T47D (cell line): ENCODE results near the gene RERE.

- RRBS: no CpG with 5 or more reads among the region's 11 CpGs
Measured at GRCh38 chr1:8137748-8138364, 111.7 kb upstream of the ERRFI1 start.

- RRBS: no CpG with 5 or more reads among the region's 13 CpGs
Measured at GRCh38 chr1:8323660-8324207, 5.8 kb downstream of the SLC45A1 start.

DNA sequence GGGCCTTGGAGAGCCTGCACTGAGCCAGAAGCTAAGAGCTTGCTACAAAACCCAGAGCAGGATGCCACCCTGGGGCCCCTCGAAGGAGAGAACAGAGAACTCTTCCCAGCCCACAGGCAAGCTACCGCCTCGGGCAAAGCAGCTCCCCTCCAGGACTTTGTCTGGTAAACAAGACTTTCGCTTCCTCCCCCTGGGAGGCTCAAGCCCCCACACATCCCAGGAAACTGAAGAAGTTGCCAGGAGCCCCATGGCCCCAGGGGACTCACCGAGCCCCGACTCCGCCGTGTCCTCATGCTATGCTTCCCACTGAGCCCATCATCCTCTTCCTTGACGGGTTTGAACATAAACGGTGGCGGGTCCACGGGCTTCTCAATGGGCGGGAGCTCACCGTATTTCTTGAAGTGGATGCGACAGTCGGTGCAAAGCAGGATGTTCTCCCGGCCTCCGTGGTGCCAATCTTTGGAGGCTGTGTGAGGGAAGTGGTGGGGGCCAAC, 45.9 kb downstream of the SLC45A1 start:
- RRBS: no CpG with 5 or more reads among the region's 18 CpGs

GRCh38 chr1:8370885-8371658, 53.2 kb downstream of the SLC45A1 start:
- RRBS: no CpG with 5 or more reads among the region's 8 CpGs

DNA sequence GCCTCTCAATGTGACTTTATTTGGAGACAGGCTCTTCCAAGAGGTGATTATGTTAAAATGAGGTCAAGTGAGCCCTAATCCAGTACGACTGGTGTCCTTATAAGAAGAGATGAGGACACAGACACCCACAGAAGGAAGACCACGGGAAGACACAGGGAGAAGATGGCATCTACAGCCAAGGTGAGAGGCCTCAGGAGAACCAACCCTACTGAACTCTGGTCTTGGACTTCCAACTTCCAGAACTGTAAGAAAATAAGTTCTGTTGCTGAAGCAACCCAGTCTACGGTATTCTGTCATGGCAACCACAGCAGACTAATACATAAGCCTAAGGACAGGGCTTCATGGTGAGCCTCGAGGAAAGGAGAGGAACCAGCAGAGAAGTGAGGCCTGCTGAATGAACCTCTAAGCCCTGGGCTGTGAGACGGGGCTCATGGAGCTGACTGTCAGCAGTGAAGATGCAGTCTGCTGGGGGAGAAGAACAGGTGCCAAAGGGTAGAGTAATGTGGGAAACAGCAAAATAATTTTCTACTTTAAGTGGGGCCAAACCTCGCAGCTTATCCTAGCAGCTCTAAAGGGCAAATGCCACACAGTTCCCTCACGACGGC, 60.6 kb downstream of the SLC45A1 start:
- RRBS: no CpG with 5 or more reads among the region's 8 CpGs

- RRBS: no CpG with 5 or more reads among the region's 5 CpGs
Measured at GRCh38 chr1:8438422-8438841, 120.5 kb downstream of the SLC45A1 start.

GRCh38 chr1:8626360-8626959, 191.0 kb downstream of the RERE start:
- RRBS: no CpG with 5 or more reads among the region's 3 CpGs

DNA sequence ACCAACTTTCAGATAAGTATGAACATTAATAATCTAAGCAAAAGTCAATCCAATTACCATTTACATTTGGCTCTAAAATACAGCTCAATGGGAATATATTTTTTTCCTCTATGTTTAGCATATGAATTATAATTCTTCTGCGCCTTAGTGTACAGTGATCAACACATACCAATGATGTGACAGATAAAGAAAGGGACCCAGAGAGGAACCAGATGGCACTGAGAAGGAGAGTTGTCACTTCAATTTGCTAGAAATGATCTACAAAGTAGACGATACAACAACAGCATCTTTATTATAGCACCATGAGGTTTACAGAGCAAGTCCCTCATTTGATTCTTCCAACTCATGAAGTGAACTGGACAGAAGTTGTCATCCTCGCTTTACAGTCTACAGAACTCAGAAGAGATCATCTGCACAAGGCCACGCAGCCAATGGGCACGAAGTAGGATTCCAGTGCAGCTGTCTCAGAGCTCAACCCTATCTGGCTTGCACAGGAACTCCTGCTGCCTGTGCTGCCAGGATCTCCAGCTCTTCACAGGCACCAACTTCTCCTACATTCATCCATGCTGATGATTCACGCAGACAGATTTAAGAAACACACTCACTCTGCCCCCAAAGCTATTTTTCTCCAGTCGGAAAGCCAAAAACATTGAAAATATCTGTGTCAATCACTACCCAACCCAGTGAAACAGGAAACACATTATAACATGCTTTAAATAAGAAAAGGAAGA, 157.2 kb downstream of the RERE start:
- RRBS: no CpG with 5 or more reads among the region's 7 CpGs

- RRBS: no CpG with 5 or more reads among the region's 10 CpGs
Measured at GRCh38 chr1:8702080-8702554, 115.3 kb downstream of the RERE start.

GRCh38 chr1:8783686-8784610, 33.5 kb downstream of the RERE start:
- RRBS: no CpG with 5 or more reads among the region's 8 CpGs

- RRBS: under 1% methylated on average over 16 of the region's 47 CpGs
Measured at GRCh38 chr1:8816599-8817559, 561 bp downstream of the RERE start.

GRCh38 chr1:8817560-8817824, at the start of gene RERE:
Gene RERE, minus strand, starts transcription at chr1:8817640.
- RRBS: 1% methylated on average over 20 of the region's 35 CpGs

- RRBS: no CpG with 5 or more reads among the region's 6 CpGs
Measured at GRCh38 chr1:8829353-8829848, 12.0 kb upstream of the RERE start.

GRCh38 chr1:8848693-8849244, 29.7 kb downstream of the ENO1 start:
- RRBS: no CpG with 5 or more reads among the region's 13 CpGs

DNA sequence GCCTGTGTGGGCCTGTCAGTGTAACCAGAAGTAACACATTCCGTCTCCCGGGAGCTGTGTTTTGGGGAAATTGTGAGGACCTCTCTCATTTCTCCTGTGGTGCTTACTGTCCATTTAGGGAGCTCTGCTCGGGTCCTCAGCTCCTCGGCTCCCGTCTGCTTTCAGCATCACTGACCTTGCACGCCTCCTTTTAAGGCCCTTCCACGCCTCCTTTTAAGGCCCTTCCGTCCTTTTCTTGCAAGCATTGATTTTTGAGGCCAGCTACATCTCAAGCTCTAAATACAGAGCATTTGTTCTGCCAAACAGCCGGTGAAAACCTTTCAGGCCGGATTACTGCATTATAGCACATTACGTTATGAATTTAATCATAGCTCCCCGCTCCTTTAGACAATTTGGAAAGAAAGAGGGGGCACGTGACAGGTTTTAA, 9.8 kb downstream of the CA6 start:
- RRBS: no CpG with 5 or more reads among the region's 13 CpGs

- RRBS: no CpG with 5 or more reads among the region's 9 CpGs
Measured at GRCh38 chr1:8987748-8988207, 38.4 kb downstream of the SLC2A7 start.

DNA sequence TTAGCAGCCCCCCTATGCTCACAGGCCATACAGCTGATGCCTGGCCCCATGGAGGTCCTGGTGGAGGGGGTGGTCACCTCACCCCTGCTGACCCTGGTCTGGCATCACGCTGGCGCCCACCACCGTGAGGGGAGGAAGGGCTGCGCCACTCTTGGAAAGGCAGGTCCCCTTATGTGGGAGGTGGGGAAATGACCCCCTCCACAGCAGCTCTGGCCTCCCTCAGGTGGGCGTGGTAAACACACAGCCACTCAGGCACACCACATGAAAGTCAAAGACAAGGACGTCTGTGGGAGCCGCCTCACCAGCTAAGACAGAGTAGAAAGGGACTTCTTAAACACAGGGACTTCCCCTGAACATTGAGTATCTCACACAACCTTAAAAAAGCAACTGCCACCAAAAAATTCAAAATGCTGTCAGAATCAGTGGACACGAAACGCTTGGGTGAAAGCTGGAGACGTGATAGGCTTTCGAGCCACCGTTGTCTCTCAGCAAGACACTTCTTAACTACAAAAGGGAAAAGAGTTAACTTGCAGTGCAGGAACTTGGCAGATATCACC, 6.9 kb downstream of the GPR157 start:
- RRBS: no CpG with 5 or more reads among the region's 12 CpGs

DNA sequence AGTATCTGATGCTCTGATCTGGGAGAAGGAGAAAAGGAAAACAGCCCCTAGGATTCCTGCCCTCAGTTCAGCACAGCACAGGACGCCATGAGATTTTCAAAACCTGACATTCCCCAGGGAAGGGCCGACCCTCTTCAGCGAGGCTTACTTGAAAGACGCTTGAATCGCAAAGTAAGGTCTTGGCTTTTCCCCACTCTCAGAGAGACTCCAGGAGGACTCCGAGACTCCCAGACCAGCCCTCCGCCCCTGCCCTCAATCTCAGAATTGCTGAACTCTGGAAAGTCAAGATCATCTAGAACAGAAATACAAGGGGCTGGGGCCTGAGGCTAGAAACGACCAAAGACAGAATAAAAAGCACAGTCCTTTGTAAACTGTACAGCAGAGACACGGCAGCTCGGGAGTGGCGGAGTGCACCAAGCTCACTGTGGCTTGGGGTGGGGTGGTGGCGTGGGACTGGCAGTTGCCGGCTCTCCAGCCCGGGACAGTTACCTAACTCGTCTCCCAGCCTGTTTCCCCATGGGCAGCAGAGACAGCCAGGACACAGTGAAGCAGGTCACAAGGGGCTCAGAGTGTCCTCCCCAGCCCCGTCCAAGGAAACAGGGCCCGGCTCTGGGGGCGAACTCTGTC, 1.0 kb downstream of the GPR157 start:
- RRBS: 0% methylated on average over 4 of the region's 18 CpGs

DNA sequence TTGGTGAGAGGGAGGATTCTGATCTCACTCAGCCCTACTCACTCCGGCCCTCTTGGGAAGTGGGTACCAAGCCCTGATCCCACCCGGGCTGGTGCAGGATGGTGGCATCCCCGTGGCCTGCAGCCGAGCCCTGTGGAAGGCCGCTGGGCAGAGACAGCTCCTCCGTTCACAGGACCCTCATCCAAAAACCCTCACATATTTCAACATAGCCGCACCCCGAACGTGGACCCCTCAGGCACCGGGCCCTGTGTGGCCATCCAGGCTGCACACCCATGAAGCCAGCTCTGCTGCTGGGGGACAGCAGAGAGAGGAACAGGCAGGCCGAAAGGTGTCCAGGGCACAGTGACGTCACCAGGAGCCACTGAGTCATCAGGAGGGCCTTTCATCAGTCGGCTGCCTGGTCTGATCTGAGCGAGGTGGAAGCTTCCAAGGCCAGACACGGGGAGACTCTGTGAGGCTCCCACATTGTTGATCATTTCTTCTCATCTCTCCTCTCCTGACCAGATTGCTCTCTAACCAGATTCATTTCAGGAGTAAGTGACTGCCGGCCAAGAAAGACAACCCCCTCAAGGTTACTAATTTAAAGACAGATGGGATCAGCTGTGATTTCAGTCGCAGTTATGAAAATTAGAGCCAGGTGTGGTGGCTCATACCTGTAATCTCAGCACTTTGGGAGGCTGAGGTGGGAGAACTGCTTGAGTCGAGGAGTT, 16.3 kb upstream of the GPR157 start:
- RRBS: 90% methylated on average over 2 of the region's 18 CpGs

DNA sequence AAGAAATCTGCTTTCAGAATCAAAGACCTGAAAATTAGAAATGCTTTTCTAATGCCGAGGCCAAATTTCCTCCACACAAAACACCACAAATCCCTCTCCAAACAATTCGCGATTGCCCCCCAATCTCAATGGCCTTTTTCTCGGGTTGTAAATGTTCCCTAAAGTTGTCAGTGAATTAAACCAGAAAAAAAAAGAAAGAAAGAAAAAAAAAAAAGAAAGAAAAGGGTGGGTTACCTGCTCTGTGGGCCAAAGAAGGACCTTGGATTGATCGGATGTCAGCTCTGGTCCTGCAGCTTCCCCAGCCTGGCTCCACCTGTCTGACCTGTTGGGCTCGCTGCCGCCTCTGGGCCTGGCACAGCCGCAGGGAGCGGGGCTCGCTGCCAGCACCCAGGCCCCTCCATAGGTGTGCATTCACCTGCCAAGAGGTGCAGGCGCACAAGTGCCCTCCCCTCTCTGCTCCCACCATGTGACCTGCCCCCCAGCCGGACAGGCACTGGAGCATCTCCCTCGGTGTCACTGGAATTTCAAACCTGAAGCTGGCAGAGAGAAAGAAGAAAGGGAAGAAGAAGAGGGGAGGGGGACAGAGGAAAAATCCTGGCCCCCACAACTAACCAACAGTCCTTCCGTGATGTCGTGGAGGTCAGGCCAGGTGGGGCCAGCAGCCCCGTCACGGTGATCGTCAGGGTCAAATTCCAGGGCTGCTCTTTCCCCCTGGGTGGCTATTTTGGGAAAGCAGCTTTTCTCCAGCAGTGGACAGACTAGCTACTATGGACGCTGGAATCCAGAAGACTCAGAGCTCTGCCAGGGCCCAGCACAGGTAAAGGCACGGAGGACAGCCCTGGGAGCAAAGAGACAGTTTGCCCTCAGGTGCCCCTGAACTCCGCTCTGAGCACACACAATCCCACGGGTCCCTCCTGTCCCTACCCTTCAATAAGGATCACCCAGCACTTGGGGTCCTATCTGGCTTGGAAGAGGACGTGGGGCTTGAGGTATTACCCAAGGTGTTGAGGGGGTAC, 33.2 kb upstream of the GPR157 start:
- RRBS: no CpG with 5 or more reads among the region's 23 CpGs